Epithelial cell of proximal tubule (primary cell): ENCODE measurements around a stretch of chr6.

- RAMPAGE, long total RNA: no peak
- RRBS: no CpG with 5 or more reads among the region's 15 CpGs
These were observed 180.1 kb downstream of the MTHFD1L start for GRCh38 chr6:151045197-151046315.

DNA sequence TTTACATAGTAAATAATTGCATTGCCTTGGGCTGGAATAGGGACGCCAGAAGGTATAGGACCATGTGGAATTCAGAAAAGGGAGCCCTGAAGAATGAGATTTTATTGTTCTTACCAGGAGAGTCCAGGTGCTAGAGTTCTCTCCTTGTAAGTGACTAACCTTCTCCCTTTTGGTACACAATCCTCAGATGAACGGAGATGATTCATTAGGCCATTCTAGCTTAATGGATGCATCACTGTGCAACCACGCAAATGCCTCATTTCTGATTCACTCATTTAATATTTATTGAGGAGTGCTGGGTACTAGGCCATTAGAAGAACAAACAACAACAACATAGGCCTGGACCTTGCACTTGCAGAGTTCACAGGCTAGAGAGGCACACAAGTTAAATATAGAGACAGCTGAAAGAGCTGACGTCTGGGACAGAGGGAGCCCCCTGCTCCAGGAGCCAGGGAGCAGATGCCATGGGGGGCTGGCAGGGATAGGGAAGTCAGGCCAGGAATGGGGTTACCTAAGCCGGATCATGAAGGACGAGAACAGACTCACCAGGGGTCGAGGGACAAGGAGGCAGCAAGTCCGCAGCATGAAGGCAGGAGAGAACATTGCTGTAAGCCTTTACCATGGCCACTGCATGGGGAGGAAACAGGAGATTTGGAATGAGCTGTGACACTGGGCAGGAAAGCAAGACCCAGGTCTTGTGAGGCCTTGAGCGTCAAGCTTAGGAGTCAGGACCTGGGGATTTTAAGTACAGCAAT, 179.5 kb upstream of the AKAP12 start:
- RAMPAGE, long total RNA: no peak
- RRBS: no CpG with 5 or more reads among the region's 9 CpGs

- RAMPAGE, long total RNA: no peak
- RRBS: no CpG with 5 or more reads among the region's 6 CpGs
These were observed 36.6 kb downstream of the AKAP12 start for GRCh38 chr6:151276322-151276798.

GRCh38 chr6:151367624-151368128, 23.7 kb downstream of the ZBTB2 start:
- RAMPAGE, long total RNA: no peak
- RRBS: no CpG with 5 or more reads among the region's 3 CpGs

DNA sequence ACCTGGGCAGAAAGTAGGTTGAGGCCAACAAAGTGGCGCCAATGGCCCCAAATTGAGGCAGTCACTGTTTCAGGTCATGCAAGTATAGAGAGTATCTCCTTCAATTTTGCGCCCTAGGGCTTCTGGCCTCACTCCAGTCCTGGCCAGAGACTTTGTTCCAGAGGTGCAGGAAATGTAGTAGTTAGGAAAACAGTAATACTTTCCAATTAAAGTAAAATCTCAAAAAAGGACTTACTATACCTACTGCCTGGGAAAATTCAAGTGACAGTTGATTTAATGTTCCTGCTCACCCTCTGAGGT, 832 bp downstream of the ARMT1 start:
- RAMPAGE, long total RNA: no peak
- RRBS: no CpG with 5 or more reads among the region's 2 CpGs

- RAMPAGE, long total RNA: no peak
- RRBS: no CpG with 5 or more reads among the region's 7 CpGs
These were observed 18.3 kb upstream of the CCDC170 start for GRCh38 chr6:151475535-151475848.

GRCh38 chr6:151675773-151676272, 131.7 kb upstream of the ESR1 start:
- RAMPAGE, long total RNA: no peak
- RRBS: no CpG with 5 or more reads among the region's 8 CpGs

DNA sequence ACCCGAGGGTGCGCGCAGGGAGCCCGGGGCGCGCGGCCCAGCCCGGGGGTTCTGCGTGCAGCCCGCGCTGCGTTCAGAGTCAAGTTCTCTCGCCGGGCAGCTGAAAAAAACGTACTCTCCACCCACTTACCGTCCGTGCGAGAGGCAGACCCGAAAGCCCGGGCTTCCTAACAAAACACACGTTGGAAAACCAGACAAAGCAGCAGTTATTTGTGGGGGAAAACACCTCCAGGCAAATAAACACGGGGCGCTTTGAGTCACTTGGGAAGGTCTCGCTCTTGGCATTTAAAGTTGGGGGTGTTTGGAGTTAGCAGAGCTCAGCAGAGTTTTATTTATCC, 963 bp downstream of the ESR1 start:
- RAMPAGE, long total RNA: no peak
- RRBS: 2% methylated on average over 17 of the region's 24 CpGs

GRCh38 chr6:151916693-151917526, 109.4 kb downstream of the ESR1 start:
- RAMPAGE, long total RNA: no peak
- RRBS: no CpG with 5 or more reads among the region's 4 CpGs

DNA sequence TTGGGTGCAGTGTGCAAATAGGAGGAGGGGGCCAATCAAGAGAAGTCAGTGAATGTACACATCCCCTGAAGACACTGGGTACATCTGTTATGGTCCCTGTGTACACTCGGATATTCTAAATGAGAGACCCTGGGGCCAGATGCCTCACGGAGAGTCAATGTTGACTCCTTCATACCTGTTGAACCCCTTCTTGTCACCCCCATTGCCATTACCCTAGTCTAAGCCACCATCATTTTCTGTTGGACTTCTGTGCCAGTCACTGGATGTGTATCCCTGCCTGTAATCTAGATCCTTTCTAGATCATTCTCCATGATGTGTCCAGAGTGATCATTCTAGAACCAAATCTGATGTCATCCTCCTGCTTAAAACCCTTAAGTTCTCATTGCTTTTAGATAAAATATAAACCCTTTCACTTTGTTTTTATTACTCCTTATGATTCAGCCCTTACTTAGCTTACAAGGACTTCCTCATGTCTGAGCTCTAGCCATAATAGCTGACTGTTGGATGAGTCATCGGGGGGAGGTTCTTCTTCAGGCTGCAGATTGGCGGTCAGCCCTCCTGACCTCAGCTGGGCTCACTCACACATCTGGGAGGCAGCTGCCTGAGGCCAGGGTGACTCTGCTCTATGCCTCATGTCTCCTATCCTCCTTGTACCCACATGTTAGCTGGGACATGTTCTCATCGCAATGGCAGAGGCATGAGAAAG, 287.5 kb downstream of the ESR1 start:
- RAMPAGE, long total RNA: no peak
- RRBS: no CpG with 5 or more reads among the region's 5 CpGs

- RAMPAGE, long total RNA: no peak
- RRBS: no CpG with 5 or more reads among the region's 8 CpGs
These were observed 12.3 kb upstream of the RGS17 start for GRCh38 chr6:153143262-153143820.

GRCh38 chr6:153316125-153316457, 185.0 kb upstream of the RGS17 start:
- RAMPAGE, long total RNA: no peak
- RRBS: no CpG with 5 or more reads among the region's 2 CpGs

DNA sequence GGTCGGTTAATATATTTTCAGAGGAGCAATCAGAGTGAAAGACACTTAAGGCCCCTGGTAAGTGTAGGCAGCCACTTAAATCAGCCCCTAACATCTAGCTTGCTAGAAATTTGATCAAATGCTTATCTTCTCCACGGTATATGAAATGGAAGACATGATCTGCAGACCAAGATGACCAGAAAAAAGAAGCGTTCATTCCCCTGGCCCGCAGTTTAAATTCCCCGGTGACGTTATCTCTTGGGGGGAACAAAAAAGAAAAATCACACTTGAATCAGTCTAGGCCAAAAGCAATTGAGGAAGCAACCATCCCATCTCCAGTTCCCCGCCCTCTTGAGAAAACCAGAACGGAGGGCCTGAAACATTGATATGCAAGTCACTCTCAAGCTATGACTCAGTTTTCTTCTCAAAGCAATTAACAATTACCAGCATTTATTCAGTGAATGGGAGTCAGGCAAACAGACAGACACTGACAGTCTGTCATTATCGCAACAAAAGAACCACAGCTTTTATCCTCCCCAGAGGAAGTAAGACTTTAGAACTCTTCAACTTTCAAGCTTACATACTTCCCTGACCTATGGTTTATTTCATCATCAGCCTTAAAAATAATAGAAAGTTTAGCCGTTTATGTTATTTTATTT, 100.8 kb downstream of the OPRM1 start:
- RAMPAGE, long total RNA: no peak
- RRBS: no CpG with 5 or more reads among the region's 10 CpGs

DNA sequence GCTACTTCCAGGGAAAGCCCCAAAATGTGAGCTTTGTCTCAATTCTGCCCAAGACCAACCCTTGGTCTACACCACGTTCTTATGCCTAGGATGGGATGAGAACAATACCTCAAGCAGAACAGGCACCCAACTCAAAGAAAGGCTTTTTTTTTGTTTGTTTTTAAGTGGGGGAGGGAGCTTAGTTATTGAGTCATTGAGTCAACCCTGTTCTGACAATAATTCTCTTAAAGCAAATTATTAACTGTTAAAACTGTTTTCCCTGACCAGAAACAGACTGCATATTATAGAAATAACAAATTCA, 106.9 kb downstream of the IPCEF1 start:
- RAMPAGE, long total RNA: no peak
- RRBS: no CpG with 5 or more reads among the region's 1 CpG

DNA sequence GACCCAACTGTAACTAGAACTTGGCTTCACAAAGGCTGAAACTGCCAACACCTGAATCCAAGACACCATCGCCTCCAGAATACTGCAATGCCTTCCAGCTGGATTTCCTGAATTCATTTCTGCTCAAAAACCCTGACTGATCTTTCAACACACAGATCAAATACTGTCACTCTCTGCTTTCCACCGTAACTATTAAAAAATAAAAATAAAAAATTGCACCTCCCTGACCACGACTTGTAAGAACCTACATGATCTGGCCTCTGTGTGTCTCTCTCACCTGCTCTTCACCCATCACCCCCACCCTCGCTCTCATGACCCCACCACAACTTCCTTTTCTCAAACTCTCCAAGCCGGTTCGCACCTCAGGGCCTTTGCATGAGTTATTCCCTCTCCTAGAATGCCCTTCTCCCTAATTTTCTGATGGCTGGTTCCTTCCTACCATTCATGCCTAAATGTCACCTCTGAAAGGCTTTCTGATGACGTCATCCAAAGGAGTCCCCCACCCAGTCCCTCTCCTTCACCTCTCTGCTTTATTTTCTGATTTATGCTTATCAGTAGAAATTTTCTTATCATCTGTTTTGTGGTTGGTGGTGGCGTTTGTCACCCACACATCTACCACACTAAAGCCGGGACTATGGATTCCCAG, 9.2 kb downstream of the CNKSR3 start:
- RAMPAGE, long total RNA: no peak
- RRBS: no CpG with 5 or more reads among the region's 9 CpGs

- RAMPAGE, long total RNA: no peak
- RRBS: no CpG with 5 or more reads among the region's 5 CpGs
These were observed 1.8 kb upstream of the CNKSR3 start for GRCh38 chr6:154512127-154512765.

- RAMPAGE, long total RNA: no peak
- RRBS: no CpG with 5 or more reads among the region's 16 CpGs
These were observed 105.2 kb upstream of the CNKSR3 start for GRCh38 chr6:154615547-154616144.

- RAMPAGE, long total RNA: no peak
- RRBS: no CpG with 5 or more reads among the region's 6 CpGs
These were observed 38.4 kb downstream of the SCAF8 start for GRCh38 chr6:154771615-154772099.

DNA sequence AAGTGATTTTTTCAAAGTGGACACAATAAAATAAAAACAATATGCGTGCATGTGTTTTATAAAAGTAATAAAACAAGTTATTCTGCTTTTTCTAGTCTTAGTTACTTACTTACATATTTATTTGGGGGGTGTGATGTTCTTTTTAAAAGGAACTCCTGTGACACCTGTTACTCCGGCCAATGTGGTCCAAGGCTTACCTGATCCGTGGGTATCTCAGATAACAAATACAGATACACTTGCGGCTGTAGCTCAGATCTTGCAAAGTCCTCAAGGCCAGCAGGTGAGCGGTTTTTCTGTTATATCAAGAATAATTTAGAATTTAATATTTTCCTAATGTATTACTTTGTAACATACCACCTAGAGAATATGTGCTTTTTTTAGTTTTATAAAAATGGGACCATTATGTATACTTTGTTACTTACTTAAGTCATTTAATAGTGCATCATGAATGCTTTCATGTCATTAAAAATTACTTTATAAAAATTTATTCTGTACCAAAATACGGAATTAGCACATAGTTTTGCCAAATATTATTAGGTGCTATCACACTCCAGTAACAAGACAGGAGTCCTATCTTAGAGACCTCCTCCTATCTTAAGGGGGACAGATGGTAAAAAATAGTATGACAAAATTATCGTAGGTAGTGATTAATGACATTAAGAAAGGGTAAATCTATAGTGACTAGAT, 61.8 kb downstream of the SCAF8 start:
- RAMPAGE, long total RNA: no peak
- RRBS: no CpG with 5 or more reads among the region's 7 CpGs

GRCh38 chr6:155078502-155078920, 83.4 kb downstream of the TIAM2 start:
- RAMPAGE, long total RNA: no peak
- RRBS: no CpG with 5 or more reads among the region's 5 CpGs